A673 (cell line): ENCODE results near the genes GRAMD2B and TEX43.

GRCh38 chr5:122849404-122850687 lies 4.4 kb downstream of the SNX24 start:
- PRO-cap, result no peak

- PRO-cap, result no peak
Measured at GRCh38 chr5:123093385-123093975, 4.4 kb downstream of the PRDM6 start.

DNA sequence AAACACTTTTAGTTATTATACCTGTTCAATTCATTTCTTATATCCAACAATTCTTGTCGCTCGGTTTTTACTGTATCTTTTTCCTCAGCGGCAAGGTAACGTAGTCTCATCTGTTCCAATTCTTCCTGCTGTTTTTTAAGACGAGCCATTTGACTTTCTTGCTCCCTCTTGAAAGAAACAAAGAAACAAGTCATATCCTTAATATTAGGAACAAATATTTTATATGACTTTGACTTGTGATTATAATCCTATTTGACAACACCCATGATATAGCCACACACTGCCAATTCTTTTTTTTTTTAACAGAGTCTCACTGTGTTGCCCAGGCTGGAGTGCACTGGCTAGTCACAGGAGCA lies 73.3 kb downstream of the CEP120 start:
- PRO-cap, result no peak

DNA sequence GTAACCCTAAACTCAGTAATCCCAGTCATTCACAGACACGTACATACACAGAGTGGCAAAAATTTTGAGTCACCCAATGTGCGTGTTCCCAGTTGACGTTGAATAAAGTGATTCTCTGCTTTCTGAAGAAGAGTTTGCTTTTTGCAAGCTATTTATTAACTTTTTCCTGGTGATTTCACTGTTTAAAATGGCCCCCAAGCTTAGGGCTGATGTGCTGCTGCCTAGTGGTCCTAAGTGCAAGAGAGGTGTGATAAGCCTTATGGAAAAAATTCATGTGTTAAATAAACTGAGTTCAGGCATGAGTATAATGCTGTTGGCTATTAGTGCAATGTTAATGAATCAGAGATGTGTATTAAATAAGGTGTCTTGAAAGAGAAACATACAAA lies 16.9 kb downstream of the CSNK1G3 start:
- PRO-cap, result no peak

DNA sequence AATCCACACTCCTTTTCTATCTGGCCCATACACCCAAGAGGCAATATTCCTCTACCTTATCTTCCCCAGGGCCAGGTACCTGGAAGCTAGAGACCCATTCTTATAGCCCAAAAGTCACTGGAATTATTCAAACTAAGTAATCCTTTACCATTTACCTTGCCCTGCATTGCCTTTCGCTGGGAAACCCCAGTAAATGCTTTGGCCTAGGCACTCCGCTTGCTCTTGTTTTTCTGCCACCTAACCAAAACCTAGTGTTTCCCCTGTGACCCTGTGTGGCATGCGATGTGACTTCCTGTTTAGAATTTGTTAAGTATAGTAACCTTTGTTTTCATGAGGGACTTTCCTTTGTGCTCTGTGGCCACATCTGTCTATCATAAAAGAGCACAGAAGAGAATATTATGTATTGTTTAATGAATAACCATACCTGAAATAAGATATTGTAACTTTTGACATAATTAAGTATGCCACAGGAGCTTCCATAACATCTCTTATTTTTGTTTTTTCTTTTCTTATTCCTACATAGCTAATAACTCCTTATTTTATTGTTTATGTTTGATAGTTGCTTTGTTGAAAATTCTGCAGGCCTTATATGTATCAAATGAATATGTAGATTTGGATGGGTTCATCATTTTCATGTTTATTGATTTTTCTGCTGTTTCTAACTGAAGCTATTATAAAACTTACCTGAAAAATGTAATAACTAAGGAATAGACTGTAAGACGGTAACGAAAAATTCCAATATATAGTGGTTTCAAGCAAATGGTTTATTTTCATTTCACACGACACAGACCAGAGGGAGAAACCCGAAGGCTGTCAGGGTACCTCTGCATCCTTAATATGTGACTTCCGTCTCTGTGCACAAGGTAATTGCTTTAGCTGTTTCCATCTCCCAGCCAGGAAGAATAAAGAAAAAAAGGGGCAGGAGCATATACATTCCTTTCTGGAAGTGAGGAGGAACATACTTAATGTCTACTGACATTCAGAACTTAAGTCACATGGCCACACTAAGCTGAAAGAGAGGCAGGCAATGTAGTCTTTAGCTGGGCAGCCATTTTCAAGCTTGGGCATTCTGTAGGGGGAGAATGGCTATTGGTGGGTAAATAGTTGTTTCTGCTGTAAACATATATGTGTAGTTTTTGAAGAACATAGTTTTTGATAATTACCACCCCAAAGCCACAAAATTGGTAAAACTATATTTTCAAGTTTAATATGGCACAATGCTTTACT lies 37.9 kb downstream of the CSNK1G3 start:
- PRO-cap, result no peak

- PRO-cap, result bidirectional peak, plus-strand start at chr5:123814166, minus-strand start at chr5:123813965
Measured at GRCh38 chr5:123813677-123814321, 301.8 kb downstream of the CSNK1G3 start.

GRCh38 chr5:124162800-124163269 lies 583.6 kb downstream of the ZNF608 start:
- PRO-cap, result no peak

GRCh38 chr5:124343438-124343933 lies 403.0 kb downstream of the ZNF608 start:
- PRO-cap, result no peak

DNA sequence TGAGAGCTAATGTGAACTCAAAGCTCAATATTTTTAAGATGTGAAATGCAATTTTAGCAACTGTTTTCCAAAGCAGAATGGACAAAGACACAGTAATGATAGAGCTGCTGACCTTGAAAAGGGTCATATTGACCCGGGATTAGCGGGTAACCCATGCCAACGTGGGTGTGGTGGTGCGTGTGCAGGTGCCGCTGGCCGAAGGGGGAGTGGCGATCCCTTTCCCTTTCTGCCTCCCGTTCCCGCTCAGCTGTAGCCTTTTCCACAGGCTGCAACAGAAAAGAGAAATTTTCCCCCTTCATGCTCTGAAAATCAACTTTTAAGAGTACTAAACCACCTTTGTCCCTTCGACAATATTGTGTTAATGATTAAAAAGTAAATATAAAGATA lies 105.3 kb downstream of the ZNF608 start:
- PRO-cap, result no peak

DNA sequence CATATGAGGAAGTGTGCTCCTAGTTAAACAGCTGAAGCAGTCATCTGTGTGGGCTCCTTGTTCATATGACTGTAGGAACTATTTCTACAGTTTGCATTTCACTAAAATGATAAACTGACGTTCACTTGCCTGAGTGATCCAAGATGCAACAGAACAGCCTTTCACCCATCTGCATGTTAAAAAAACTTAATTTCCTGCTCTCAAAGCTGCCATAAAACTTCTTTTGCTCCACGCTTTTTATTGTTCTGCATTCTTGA lies 44.0 kb downstream of the ZNF608 start:
- PRO-cap, result no peak

DNA sequence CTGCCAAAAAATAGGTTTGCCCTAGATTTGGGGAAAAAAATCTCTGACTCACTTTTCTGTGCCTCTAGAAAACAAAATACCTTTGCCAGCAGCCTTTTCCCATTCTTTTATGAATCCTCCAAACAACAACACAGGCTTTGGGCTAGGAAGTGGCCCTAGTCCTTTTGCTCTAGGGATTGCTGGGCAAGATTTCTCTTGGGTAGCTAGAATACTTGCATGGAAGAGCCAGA lies 37.4 kb upstream of the ZNF608 start:
- PRO-cap, result no peak

GRCh38 chr5:124906185-124907232 lies 160.1 kb upstream of the ZNF608 start:
- PRO-cap, result no peak

GRCh38 chr5:125026999-125027337 lies 280.5 kb upstream of the ZNF608 start:
- PRO-cap, result no peak

DNA sequence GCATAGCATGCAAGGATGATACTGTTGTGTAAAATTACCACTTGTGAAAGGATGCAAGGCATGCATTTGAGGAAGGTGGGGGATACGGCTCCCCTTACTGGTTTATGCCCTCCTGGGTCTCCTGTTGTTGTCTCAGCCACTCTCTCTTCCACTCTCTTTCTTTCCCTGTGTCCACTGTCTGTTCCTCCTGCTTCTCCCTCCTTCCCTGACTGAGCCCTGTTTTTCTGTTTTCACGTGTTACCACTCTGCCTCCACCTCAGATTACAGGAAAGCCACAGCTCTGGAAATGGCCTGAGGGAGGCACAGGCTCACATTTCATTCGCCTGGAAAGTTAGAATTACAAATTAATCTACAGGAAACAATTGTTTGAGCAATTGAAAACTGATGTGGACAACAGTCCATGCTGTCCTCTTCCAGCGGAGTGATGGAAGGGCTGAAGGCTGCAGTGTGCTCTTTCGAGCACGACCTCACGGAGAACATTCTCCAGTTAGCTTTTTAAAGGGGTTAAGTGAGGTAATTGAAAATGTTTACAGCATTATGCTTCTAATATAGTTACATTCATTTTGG lies 444.3 kb upstream of the ZNF608 start:
- PRO-cap, result no peak

DNA sequence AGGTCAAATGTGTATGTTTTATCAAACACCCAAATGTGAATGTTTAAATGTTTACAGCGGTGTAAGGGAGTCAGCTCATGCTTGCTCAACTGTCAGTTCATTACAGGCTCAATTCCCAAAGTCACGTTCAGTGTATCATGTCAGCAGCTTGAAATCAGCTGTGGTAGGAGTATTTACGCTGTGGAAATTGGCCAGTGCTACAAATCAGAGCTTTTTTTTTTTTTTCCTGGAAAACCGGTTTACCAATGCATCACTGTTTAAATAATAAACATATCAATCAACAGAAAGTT lies 57.8 kb upstream of the GRAMD2B start:
- PRO-cap, result no peak

- PRO-cap, result bidirectional peak, plus-strand start at chr5:126423458, minus-strand start at chr5:126423044; bidirectional peak, plus-strand start at chr5:126423609, minus-strand start at chr5:126423612
Measured at GRCh38 chr5:126422704-126424058, at the start of gene GRAMD2B. GRAMD2B (plus strand) TSS chr5:126423409.

GRCh38 chr5:126631343-126631880 lies at the start of gene TEX43:
TEX43 (plus strand) TSS chr5:126631705.
- PRO-cap, result no peak

- PRO-cap, result unidirectional peak, plus-strand start at chr5:126869363
Measured at GRCh38 chr5:126868590-126869797, 92.1 kb downstream of the LMNB1 start.

- PRO-cap, result no peak
Measured at GRCh38 chr5:127029420-127029834, 931 bp downstream of the MARCHF3 start.

- PRO-cap, result no peak
Measured at GRCh38 chr5:127298540-127299193, 8.1 kb downstream of the MEGF10 start.